Rectum (tissue), 1 donor: ENCODE data around the genes GBA1, SYT11 and MEX3A.

- PRO-cap: no peak
These were observed 20.8 kb upstream of the EFNA1 start for GRCh38 chr1:155106799-155107299.

GRCh38 chr1:155136728-155137333, 1.2 kb downstream of the SLC50A1 start:
- PRO-cap: bidirectional peak, plus-strand start at chr1:155137024, minus-strand start at chr1:155136890

DNA sequence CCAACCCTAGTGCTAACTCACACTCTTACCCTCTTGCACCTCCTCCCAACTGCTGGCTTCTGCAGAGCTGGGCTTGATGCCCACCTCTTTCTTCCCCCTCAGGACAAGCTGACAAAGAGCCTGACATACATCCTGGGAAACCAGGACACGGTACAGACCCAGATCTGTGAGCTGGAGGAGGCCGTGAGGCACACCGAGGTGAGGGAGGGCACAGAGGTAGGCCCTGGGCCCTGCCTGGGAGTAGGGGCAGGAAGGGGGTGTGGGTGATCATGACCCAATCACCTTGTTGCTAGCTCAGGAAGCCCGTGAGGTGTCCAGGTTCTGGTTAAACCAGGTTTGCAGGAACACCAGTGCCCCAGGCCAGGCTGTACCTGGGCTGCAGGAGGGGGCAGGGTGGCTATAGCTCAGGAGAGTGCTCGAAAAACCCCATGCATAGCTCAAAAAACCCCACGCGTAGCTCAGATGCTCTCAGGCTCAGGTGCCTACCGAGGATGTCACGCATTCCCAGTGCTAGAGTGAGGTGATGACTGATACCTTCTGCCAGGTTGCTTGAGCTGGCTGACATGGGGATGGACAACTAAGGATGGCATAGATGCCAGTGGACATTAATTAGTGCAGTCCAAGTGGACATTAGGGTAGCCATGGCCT, 3.6 kb downstream of the TRIM46 start:
- PRO-cap: no peak

GRCh38 chr1:155186116-155187281, 12.8 kb downstream of the TRIM46 start:
- PRO-cap: bidirectional peak, plus-strand start at chr1:155186649, minus-strand start at chr1:155186397; bidirectional peak, plus-strand start at chr1:155186938, minus-strand start at chr1:155186893

GRCh38 chr1:155210180-155211069, 1.9 kb downstream of the MTX1 start:
- PRO-cap: no peak

GRCh38 chr1:155214471-155214887, 6.0 kb downstream of the MTX1 start:
- PRO-cap: no peak

DNA sequence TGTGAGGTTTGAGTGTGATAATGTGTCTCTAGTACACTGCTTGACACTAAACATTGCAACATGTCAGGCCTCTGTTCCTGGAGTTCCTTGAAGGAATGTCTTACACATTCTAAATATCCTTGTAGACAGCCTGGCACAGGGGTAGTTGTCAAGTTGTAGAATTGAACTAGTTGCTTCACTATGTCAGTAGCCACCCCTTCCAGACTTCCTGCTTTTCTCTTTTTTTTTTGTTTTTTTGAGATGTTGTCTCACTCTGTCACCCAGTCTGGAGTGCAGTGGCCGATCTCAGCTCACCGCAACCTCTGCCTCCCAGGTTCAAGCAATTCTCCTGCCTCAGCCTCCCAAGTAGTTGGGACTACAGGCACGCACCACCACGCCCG, 11.7 kb downstream of the MTX1 start:
- PRO-cap: no peak

DNA sequence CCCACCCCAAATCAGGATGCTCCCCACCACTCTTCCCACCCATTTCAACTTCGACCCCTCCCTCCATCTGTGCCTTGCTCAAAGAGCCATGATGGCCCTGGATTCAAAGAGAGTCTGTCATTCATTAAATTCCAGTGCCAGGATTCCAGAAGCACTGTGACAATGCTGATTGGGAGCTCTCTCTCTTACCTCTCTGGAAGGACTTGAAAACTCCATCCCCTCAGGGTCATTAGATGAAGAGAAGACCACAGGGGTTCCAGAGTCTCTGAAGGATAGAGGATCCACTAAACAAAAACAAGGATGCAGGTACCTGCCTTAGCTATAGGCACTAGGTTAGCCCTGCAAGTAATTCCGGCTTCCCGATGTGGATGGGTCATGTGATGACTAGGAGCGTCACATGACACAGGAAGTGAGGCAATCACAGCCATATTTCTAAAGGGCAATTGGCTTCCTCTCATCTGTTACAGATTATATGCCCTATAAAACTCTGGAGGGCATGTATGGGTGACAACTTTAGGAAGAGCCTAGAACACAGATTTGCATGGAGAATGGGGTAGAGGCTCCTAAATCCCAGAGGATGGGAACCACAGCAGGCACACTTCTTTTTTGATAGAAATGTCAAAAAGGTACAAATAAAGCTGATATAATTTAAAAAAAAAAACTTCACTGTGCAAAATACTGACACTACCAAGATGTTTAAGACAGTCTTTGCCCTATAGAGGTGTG, at the start of gene GBA1:
TSS of gene GBA1 (minus strand) at position 353 of the 726 bp plus-strand sequence.
- PRO-cap: unidirectional peak, minus-strand start at position 353 of the sequence

- PRO-cap: bidirectional peak, plus-strand start at chr1:155324838, minus-strand start at chr1:155324775; unidirectional peak, minus-strand start at chr1:155324980; unidirectional peak, minus-strand start at chr1:155325287
These were observed 4.3 kb downstream of the RUSC1 start for GRCh38 chr1:155324644-155325695.

DNA sequence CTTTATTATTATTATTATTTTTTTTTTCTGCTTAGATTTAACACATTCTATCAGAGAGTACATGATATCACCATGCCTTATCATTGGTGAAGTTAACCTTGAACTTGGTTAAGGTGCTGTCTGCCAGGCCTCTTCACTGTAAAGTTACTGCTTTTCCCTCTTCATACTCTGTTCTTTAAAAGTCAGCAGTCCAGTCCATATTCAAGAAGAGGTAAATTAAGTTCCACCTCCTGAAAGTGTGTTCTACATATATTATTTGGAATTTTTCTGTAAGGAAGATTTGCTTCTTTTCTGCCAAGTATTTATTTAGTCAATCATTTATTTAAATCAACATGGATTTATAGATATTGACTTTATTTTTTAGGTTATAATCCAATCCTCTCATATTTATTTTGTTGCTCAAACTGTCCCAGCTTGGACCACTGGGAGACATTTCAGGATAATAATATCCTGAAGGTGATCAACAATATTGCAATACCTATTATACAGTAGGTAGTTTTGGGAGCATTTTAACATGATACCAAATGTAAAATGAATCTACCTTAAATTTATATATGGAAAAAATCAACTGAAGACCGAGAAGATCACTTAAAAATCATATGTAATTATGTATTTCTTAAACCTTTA, 94.3 kb downstream of the ASH1L start:
- PRO-cap: no peak

DNA sequence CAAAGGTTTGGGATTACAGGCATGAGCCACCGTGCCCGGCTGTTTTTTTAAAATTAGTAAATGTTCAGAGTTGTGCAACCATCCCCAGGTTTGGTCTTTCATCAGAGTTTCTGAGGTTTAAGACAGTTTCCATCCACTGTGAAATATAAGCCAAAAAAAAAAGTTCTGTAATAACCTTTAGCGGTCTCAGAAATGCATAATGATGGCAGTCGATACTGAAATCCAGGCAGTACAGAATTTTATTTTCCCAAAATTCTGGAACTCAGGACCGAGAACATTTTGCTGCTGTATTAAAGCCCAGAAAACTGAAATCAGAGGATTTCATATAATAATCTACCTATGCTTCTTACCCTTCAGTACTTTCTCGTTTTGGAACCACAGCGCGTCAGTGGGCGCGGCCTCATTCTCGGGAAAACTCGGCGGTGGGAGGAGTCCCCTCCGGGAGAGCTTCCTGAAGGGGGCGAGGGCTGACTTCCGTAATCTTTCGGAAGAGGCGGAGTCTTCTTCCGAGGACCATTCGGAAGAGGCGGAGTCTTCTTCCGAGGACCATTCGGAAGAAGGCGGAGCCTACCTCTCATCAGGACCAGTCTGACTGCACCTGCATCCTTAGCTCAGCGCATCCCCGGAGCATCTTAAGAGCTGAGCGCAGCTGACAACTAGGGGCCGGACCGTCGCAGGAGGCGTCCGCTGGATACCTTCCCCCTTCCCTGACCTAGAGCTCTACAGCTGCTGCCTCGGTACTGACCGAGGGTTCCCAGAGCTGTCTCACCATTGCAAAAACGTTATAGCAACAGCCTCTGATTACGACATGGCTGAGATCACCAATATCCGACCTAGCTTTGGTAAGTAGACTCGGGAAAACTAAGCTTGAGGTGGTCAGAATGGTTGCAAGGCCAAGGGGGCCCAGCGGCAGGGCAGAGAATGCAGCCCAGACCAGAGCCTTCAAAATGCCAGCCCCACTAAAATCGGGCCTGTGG, at the start of gene SYT11:
TSS of gene SYT11 (plus strand) at position 614 of the 977 bp plus-strand sequence.
- PRO-cap: unidirectional peak, minus-strand start at position 92 of the sequence; bidirectional peak, plus-strand start at position 549 of the sequence, minus-strand start at position 387 of the sequence

DNA sequence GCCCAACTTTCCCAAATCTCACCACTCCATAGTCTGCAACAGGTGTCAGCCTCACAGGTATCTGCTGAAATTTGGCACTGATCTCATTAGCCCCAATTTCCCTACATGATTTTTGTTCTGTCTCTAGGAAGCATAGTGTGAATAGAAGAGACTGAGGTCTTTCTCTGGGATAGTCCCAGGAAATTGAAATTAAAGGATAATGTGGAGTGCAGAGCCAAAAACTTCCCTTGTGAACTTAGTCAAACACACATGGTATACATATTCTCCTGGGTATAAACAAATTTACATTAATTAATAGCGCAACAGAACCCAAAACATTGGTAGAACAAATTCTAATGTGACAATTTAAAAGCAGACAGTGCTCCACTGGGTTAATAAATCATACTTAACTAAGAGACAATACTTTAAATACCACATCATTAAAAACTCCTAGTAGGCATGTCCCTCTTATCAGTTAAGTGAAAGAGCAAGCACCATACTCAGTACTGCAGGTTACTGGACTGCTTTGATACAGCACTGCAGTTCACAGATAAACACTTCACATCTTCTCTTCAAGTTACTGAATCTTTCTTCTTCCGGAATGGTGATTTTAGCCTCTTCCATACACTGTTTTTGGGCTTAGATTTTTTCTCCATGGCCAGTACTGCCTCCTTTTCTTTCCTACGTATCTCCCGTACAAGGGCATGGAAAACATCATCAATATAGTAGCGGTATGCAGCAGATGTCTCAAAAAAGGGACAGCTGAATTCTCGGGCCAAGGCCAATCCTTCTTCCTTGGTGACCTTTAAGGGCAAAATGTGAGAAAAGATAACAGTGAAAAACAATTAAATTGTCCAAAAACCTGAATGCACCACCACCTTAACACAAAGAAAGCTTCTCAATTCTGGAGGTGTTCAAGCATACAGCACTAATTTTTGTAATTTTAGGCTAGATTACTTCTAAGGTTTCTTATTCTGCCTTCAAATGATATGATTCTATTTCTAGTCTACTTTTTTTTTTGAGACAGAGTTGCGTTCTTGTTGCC, 11.0 kb downstream of the RIT1 start:
- PRO-cap: no peak

DNA sequence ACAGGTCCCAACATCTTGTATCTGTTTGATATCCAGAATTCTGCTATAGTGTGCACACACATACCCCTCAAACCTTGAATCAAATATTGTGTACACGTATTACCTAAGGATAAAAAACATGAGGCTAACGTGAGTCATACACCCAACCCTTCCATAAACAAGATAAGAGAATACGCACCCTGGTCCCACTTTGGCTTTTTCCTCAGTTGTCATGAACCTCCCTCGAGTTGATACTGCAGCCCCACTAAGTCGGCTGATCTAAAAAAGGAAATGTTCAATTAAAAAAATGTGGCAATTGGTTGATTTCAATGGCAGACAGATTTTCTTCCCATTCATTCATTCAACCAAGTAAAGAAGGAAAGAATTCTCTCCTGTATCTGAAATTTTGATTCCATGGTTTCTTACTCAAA, 5.1 kb downstream of the KHDC4 start:
- PRO-cap: unidirectional peak, plus-strand start at position 212 of the sequence

DNA sequence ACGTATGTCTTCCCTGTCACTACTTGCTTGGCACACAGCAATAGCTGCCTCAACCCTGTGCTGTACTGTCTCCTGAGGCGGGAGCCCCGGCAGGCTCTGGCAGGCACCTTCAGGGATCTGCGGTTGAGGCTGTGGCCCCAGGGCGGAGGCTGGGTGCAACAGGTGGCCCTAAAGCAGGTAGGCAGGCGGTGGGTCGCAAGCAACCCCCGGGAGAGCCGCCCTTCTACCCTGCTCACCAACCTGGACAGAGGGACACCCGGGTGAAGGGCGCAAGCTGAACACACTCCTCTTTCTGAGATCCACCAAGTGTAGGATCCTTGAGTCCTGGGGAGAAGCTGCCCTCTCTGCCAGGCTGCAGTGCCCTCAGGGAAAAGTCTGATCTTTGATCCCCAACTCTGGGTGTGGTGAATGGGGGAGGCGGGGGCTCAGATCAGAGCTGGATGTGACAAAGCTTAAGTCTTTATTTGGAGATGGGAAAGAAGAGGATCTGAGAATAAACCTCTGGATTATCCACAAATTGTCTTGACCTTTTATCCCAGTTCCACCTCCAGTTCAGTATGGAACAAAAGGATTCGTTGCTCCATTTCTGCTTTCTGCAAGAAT, 1.2 kb downstream of the RXFP4 start:
- PRO-cap: bidirectional peak, plus-strand start at position 252 of the sequence, minus-strand start at position 119 of the sequence; bidirectional peak, plus-strand start at position 428 of the sequence, minus-strand start at position 377 of the sequence

- PRO-cap: bidirectional peak, plus-strand start at chr1:155976778, minus-strand start at chr1:155976675
These were observed 2.1 kb downstream of the ARHGEF2 start for GRCh38 chr1:155975823-155977023.

- PRO-cap: bidirectional peak, plus-strand start at chr1:155977579, minus-strand start at chr1:155977288; bidirectional peak, plus-strand start at chr1:155977892, minus-strand start at chr1:155977770
These were observed 1.0 kb downstream of the ARHGEF2 start for GRCh38 chr1:155977024-155978018.

DNA sequence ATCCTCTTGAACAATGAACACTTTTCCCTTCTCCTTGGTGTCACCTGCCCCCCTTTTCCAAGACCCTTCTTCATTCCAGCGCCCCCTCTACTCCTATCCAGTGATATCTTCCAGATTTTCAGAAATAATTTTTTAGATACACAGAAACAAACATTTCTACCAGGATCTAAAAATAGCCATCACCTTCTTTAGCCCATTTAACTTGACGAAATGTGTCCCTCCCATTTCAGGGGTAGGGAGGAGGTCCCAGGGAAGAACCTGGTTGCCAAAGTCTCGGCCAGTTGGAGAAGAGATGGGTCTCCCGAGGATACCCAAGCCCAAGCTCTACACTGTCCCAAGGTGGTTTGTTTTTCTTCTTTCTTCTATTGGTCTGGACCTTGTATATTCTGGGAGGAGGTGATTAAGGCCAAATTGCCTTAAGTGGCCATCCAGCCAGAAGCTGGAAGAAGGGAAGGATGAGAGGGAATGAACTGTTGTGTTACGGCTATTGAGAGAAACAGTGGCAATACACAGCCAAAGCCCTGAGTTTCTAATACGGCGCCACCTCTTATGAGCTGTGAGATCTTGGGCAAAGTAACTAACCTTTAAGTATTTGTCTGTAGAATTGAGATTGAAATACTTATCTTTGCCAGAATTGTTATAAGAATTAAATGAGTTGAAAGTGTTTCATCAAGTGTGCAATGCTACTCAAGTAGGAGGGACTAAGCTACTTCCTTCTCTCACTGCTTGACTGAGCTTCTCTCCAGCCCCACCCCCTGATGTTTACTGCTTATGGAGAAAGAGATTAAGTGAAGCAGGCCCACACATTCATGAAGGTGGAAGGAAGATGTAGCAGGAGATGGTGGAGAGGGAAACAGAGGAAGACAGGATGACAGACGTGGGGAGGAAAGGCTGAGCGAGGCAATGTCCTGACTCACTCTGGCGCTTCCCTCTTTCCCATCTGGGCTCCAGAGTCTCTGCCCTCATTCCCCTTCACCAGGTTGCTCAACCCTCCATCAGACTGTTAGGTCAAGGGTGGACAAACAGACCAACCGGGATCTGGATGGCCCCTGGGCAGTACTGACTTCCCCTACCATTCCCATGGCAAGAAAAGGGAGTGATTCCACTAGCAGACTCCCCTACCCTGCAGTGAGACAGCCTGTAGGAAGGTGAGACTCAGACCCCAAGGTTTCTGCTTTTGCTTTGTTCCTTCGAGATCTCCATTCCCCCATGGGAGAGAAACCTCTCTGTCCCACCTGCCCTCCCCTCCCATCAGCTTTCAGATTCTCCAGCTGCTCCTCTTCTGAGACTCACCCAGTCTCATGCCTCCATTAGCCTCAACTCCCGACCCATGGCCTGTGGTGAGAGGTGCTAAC, 2.8 kb upstream of the ARHGEF2 start:
- PRO-cap: bidirectional peak, plus-strand start at position 772 of the sequence, minus-strand start at position 703 of the sequence; unidirectional peak, plus-strand start at position 772 of the sequence; bidirectional peak, plus-strand start at position 1,108 of the sequence, minus-strand start at position 942 of the sequence

DNA sequence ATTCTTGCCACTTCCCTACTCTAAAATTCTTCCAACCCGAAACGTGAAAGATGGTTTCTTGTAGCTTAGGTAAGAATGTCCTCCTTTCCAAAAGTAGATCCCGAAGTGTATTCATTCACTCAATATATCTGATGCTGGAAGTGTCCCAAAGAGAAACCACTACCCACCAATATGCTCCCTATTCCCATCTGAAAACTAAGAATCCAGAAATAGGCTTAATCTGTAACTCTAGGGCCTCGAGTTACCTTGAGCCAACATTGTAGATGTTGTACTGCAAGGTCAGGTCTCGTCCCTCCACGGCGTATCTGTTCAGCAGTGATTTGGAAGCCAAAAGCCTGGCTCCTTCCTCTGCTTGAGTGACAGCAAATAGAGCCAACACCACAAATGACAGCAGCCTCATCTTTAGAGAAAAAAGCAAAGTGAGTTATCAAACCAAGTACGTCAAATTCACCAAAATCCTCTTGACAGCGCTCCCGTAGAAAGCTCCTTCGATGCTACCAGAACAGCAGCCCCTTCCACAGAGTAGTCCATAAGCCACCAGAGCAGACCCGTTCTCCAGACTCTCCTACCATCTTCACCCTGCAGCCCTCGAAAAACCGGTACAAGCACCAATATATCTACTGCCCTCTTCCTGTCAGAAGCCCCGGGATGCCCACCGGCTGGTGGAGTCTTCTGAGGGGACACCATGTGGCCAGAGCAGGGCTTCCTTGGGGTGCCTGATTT, 822 bp downstream of the SSR2 start:
- PRO-cap: no peak

- PRO-cap: no peak
These were observed 997 bp downstream of the MEX3A start for GRCh38 chr1:156081149-156081786.

DNA sequence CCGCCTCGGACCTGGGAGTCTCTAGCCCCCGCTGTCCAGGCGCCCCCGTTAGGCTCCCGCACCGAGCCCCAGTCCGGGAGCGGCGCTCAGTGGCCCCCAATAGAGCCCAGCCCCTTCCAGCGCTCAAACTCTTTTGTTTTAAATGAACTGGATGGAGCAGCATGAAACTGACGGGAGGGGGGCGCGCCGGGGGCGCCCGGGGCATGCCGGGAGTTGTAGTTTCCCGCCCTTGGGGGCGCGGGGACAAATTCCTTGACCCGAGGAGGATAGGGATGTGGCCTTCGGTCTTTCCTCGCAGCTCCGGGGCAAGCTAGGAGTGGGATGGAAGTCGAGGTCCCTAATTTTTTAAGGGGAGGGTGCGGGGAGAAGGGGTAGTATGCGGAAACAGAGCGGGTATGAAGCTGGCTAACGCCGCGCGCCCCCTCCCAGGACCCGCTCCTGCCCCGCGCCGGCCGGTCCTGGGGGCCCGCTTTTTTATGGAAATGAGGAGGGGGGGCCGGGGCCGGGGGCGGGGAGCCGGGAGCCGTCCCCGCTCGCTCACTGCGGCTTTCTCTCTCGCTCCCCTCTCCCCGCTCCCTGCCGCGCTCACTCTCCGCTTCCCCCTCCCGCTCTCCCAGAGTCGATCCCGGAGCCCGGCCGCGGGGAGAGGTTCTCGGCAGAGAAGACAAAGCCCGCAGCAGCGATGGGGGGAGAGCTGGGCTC, at the start of gene MEX3A:
TSS of gene MEX3A (minus strand) at position 135 of the 702 bp plus-strand sequence.
- PRO-cap: bidirectional peak, plus-strand start at position 255 of the sequence, minus-strand start at position 135 of the sequence; bidirectional peak, plus-strand start at position 505 of the sequence, minus-strand start at position 295 of the sequence; bidirectional peak, plus-strand start at position 618 of the sequence, minus-strand start at position 578 of the sequence